ENCODE data around the gene CHD9.

GRCh38 chr16:51235485-51236029, 84.5 kb upstream of the SALL1 start:
- PRO-cap = no peak

GRCh38 chr16:51742969-51743372, 591.9 kb upstream of the SALL1 start:
- PRO-cap = no peak

- PRO-cap = no peak
Observed at GRCh38 chr16:52494582-52495109, 52.3 kb downstream of the TOX3 start.

DNA sequence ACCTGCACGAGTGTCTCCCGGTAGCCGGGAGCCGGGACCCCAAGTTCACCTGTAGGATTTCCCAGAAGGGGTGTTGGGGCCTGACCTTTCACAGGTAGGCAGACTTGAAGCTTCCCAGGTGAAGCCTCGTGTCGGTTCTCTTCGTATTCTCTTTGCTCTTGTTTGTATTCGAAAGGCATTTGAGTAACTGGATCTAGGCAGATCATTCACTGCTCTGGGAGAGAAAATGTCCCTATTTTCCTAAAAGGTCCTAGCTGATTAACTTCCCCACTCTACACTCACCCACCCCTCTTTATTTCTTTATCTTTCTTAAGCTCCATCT, 683 bp upstream of the TOX3 start:
- PRO-cap = no peak

DNA sequence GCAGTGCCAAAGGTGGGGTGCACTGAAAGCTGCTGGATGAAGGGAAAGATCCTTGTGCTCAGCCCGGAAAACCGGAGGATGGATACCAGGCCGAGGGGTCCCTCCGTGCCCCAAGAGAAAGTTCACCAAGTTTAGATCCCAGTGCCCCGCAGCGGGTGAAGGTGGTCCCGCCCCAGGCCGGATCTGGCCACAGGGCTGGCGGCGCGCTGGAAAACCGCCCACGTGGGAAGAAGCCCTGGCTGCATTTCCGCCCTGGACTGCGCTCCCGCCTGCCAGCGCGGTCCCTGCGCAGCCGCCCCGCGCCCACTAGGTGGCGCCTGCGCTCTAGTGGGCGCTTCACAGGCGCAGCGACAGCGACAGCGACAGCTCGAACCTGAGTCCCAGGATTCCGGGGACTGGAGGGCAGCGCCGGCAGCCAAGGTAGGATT, at the start of gene CHD9:
TSS of gene CHD9 (plus strand) at position 334 of the 428 bp plus-strand sequence.
- PRO-cap = unidirectional peak, plus-strand start at position 383 of the sequence

DNA sequence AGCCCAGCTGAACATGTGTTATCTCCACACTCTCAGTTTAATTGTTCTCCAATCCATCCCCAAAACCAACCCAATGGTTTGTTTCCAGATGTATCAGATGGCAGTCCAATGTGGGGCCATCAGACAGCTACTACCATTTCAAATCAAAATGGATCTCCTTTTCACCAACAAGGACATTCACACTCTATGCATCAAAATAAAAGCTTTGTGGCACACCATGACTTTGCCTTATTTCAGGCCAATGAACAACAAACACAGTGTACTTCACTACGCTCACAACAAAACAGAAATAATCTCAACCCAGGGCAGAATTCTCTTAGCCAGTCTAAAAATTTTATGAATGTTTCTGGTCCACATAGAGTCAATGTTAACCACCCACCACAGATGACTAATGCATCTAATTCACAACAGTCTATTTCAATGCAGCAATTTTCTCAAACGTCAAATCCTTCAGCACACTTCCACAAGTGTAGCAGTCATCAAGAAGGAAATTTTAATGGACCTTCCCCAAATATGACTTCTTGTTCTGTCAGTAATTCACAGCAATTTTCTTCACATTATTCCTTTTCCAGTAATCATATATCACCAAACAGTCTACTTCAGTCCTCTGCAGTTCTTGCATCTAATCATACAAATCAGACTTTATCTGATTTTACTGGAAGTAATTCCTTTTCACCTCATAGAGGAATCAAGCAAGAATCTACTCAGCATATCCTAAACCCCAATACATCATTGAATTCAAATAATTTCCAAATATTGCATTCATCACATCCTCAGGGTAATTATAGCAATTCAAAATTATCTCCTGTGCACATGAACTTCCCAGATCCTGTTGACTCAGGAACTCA, 101.8 kb downstream of the CHD9 start:
- PRO-cap = no peak

DNA sequence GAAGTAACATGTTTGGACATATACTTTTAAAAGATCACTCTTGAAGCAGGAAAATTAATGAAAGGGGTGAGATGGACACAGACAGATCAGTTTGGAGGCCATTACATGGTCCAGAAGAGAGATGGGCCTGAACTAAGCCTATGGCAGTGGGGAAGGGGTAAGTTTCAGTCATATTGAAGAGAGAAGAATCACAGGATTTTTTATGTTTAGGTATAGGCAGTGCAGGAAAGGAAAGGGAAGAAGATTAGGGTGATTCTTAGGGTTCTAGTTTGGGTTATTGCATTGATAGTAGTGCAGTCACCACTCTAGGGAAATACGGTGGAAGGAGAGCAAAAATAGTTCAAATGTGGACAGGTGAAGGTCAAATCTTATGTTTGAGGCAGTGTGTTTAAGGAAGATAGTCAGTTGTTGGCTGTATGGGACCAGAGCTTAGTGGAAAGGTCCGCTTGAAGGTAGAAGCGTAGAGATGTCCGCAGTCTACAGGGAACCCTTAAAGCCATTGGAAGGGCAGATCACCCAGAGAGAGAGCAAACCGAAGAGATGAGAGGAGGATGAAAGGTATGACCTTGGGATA, 223.2 kb downstream of the FTO start:
- PRO-cap = no peak

- PRO-cap = no peak
Observed at GRCh38 chr16:53949566-53950426, 245.8 kb downstream of the FTO start.

- PRO-cap = no peak
Observed at GRCh38 chr16:53983405-53983740, 279.4 kb downstream of the FTO start.

GRCh38 chr16:54080397-54081291, 205.9 kb downstream of the IRX3 start:
- PRO-cap = no peak

DNA sequence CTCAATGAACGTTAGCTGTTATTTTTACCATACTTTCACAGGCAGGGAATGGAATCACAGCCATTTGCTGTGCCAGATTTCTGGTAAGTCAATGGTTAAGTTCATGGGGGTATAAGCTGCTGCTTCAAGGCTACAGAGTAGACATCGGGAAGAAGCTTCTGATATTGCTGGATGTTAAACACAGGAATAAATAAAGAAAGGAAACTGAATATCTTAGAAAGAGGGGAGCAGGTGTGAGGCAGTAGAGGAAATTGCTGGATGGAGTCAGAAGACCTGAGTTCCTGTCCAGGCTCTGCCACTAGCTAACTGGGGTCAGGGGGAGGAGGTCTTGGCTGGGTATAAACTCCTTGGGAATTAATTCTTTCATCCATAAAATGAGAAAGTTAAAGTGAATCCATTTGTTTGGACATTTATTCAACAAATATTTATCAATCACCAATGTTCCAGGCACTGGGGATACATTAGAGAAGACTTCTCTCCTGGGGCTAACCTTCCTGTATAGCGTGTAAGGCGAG, 145.1 kb downstream of the IRX3 start:
- PRO-cap = no peak

GRCh38 chr16:54171876-54172474, 114.6 kb downstream of the IRX3 start:
- PRO-cap = no peak

- PRO-cap = no peak
Observed at GRCh38 chr16:54284253-54284797, 2.3 kb downstream of the IRX3 start.

DNA sequence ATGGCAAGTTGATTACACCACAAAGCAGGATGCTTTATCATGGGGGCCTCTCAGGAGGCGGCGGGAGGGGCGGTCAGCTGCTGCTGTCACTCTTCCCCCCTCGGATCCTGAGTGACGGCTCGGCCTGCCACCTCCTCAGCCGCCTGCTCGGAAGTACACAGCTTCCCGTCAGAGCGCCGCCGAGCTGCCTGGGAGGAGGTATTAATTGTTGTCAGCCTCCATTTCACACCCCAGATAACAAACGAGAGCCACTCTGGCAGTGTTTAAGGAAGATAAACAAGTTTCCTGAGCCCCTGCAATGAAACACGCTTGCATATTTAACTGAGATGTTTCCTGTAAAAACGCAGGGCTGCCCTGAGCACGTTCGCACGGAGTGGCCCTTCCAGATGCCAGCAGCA, 84.1 kb upstream of the IRX3 start:
- PRO-cap = no peak

DNA sequence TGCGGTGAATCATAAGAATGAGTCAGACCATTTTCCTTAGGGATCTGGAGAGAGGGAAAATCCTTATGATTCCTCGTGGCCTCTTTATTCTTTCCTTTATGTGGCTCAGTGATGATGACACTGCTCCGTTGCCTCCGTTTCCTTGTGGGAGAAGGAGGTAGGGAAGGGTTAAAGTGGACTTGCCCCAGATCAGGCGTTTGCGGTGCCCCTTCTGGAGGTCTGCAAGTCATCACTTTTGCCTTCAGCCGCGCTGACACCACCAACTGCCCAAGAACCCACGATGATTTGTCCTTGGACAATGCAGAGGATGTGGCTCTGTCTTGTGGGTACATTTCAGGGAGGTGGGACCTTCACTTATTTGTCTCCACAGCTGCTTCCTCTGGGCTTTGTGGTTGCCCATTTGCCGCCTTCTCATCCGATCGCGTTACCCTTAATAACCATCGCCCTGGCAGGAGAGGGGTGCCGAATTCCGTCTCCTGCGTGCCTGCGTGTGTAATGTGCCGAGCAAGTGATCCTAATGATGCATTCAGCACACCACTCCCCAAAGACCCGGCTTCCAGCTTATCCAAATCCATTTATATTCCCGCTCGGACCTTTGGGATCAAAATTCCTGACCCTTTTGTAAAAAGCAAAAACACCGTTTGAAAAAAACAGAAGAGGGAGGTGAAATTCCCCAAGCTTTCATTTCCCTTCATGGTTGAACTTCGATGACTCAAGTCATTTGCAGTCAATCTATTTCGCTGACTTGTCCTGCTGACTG, 87.2 kb upstream of the IRX3 start:
- PRO-cap = no peak

DNA sequence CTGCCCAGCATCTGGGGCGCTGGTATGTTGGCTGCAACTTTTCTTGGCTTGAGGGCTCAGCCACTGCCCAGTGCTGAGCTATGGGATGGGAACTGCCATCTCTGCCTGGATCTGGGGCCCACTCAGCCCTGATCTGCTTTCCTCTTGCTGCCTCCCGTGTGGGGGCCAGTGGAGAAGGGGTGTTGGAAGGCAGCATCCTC, 115.8 kb upstream of the IRX3 start:
- PRO-cap = no peak

- PRO-cap = no peak
Observed at GRCh38 chr16:55263774-55264336, 60.1 kb upstream of the IRX6 start.

- PRO-cap = no peak
Observed at GRCh38 chr16:55483710-55484514, 4.9 kb downstream of the MMP2 start.

DNA sequence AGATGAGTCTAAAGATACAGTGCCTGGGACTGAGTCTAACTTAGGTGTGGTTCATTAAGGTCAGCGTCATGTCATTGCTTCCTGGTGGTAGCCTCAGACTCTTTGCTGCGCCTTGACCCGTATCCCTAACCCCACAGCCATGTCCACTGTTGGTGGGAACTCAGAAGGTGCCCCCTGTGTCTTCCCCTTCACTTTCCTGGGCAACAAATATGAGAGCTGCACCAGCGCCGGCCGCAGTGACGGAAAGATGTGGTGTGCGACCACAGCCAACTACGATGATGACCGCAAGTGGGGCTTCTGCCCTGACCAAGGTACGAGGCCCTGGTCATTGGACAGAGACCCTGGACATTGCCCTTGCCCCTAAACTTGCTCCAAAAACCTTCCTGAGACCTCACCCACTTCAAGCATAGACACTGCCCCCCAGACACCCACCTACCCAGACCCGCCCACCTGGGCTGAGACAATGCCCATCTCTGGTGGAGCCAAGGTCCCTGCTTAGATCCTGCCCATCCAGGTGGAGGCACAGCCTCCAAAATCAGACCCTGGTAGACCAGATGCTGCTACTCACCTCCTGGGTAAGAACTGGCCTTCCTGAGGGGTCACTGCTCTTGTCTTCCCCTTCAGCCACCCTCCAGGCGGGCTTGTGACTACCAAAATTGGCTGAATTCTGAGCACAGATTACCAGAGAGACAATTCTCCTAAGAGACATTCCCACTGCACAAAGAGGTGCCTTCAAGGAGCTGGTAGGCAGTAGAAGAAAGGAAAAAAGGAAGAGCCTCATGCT, 10.7 kb downstream of the MMP2 start:
- PRO-cap = no peak

DNA sequence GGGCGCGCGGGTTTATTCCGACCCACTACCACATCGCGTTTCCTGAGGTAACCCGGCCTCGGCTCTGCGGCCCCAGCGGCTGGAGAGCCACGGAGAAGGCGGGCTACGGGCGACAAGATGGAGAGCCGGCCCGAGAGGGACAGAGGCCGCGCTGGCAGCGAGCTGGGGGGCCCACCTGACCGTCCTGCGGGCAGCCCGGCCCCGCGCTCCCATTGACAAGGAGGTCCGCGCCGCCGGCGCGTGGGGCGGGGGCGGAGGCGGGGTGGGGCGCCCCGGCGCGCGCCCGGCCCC, 481 bp upstream of the GNAO1 start:
- PRO-cap = bidirectional peak, plus-strand start outside the sequence, minus-strand start at position 214 of the sequence

Measured in aorta (tissue), 1 donor.